Umbilical cord (tissue), 2 donors: ENCODE measurements around a stretch of chr5.

DNA sequence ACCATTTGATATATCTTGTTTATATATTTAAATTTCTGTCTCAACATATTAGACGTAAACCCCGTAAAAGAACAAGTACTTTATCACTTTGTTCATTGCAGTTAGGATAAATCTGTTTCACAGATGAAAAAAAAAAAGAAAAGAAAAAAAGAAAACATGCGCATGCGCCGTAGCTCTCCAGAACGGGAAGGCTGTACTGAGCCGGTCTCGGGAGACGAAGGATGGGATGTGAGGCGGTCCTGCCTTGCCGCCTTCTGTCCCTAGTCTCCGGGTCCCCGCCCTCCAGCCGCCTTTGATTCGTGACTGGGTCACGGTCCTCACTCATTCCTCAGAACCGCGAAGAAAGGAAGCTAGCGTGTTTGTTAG, 40.4 kb downstream of the CPLANE1 start:
- RAMPAGE, long total RNA = no peak

DNA sequence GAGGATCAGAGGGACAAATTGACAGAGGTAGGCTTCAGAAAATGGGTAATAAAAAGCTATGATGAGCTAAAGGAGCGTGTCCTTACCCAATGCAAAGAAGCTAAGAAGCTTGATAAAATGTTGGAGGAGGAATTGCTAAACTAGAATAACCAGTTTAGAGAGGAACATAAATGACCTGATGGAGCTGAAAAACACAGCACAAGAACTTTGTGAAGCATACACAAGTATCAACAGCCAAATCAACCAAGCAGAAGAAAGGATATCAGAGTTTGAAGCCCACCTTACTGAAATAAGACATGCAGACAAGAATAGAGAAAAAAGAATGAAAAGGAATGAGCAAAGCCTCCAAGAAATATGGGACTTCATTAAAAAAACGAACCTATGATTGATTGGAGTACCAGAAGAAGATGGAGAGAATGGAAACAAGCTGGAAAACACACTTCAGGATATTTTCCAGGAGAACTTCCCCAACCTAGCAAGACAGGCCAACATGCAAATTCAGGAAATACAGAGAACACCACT, 95.4 kb downstream of the GDNF start:
- RAMPAGE, long total RNA = no peak

DNA sequence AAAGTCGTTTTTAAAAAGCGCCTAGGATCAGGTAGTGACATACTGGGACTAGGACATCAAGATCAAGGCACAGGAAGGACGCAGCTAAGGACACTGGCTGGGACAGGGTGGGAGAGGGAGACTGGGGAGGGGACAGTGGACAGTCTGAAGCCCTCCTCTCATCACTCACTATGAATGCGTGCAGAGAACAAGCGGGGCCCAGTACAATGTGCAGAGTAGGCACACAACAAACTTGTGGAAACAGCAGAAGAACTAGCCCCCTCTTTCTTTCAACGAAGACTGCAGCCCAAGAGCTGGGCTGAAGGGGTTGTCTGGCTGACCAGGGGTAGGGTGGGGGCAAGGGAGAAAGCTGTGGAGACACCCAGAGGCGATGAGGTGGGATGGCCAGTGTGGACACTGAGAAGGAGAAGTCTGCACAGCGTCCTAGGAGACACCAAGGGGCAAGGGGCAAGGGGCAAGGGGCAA, 62.4 kb downstream of the LIFR start:
- RAMPAGE, long total RNA = no peak

DNA sequence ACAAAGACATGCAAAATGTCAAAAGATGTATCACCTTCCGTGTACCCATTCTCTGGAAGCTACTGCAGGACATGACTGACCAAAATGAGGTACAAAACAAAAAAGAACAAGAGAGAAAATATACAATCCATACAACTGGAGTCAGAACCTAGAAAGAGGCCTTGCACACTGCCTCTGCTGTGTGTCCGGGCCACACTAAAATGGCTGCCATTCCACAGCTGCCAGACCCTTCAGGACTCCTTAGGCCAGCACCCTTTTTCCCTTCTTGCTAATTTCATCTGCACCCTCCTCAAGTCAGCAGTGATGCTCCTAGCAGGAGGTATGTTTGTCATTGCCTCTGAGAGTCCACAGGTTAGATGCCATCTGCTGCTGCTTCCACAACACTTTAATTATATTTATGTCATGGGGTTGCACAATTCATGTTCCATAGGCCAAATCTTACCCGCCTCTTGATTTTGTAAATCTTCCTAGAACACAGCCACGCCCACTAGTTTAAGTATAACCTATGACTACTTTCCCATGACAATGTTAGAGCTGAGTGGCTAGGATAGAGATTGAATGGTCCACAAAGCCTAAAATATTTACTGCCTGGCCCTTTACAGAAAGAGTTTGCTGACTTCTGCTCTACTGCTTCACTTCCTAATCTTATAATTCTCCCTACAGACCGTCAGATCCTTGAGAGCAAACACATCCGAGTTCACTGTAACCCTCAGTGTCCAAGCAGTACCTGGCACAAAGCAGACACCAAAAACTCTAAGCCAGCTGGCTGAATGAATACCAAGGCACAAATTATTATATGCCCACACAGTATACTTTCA, 21.2 kb downstream of the LIFR start:
- RAMPAGE, long total RNA = no peak

DNA sequence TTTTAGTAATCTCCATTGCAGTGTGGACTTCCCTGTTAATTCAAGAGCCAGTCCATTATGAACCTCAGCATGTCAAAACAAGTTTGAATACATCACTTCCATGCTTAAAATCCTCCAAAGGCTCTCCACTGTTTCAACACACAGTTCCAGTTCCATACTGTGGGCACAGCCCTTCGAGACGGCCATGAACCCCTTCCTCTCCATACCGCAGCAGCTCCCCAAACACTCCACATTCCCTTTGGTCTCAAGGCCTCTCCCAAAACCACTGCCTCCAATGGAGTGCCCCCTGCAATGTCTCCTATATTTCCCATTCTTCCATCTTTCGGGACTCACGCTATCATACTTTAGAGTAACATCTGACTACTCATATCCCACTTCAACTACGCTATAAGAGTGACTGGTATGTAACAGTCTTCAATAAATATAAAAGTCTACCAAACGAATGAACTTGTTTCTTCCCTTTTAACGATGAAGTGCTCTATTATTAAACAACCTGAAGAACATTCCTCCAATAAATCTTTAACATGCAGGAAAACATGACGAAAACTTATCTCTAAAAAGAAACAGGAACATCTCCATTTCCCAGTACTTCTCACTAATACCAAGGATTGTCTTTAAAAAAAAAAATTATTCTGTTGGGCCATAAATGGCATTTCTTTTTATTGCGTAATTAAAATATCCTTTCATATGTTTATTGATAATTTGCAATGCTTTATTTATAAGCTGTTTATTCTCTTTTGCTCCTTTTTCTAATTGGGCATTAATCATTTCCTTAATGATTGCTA, 19.2 kb downstream of the LIFR start:
- RAMPAGE, long total RNA = no peak

- RAMPAGE, long total RNA = no peak
Measured at GRCh38 chr5:38847266-38848435, 1.8 kb downstream of the OSMR start.

DNA sequence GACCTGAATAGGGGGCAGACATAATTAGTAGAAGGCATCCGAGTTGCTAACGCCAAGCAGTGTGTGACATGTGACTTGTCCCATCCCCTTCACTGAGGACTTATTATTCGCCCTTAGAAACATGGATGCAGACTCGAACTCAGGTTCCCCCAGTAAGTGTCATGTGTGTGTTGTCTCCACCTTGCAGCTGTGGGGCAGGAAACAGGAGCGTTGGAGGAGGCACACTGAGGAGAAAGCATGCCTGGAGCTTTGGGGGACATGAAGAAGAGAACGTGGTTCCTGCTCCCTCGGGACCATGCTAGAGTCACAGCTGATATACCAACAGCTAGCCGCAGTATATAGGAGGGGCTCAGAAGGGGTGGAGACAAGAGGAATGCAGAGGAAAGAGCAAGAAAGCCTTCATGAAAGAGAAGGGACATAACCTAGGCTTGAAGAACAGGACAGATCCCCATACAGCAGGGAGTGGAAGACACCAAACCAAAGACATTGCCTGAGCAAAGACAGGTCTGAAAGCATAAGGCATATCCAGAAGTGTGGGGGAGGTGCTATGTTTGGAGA, 34.4 kb downstream of the OSMR start:
- RAMPAGE, long total RNA = no peak

DNA sequence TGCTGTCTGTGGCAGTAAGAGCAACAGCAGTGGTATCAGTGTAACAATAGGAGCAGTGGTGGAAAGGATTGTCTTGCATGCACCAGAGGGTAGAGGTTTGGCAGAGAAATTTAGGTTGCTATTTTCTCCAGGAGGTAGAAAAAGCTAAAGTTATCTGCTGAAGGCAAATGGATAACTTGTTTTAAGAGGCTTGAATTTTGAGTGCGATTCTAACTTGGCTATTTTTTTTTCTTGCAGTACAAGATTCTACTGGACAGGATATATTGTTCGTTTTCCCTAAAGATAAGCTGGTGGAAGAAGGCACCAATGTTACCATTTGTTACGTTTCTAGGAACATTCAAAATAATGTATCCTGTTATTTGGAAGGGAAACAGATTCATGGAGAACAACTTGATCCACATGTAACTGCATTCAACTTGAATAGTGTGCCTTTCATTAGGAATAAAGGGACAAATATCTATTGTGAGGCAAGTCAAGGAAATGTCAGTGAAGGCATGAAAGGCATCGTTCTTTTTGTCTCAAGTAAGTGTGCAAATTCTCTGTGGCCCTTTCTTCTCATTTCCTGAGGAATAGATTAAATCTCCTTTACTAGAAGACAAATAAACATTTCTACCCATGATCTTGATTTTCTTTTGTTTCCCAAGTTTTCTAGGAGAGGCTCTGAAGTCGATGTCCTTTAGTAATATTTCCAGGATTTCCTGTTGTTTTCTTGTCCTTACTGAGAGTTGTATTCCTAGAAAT, 37.9 kb downstream of the OSMR start:
- RAMPAGE, long total RNA = no peak

GRCh38 chr5:39100762-39101403, 26.7 kb upstream of the RICTOR start:
- RAMPAGE, long total RNA = no peak

GRCh38 chr5:39137530-39138100, 63.4 kb upstream of the RICTOR start:
- RAMPAGE, long total RNA = no peak

DNA sequence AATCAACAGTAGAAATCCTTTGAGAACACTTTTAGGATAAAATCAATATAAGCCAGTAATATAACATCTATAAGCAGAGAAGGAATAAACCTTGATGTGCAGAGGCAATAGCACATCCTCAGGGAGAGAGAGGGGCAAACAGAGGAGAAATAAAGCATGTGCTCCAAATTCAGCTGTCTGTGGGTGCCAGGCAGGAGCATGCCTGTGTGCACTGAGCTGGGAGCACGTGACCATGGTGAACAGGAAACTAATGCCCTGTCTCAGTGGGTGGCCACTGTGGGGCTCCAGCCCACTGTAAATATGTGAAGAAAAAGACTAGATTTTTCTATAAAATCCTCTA, 55.4 kb downstream of the FYB1 start:
- RAMPAGE, long total RNA = no peak

GRCh38 chr5:39200723-39201228, 18.6 kb downstream of the FYB1 start:
- RAMPAGE, long total RNA = no peak

DNA sequence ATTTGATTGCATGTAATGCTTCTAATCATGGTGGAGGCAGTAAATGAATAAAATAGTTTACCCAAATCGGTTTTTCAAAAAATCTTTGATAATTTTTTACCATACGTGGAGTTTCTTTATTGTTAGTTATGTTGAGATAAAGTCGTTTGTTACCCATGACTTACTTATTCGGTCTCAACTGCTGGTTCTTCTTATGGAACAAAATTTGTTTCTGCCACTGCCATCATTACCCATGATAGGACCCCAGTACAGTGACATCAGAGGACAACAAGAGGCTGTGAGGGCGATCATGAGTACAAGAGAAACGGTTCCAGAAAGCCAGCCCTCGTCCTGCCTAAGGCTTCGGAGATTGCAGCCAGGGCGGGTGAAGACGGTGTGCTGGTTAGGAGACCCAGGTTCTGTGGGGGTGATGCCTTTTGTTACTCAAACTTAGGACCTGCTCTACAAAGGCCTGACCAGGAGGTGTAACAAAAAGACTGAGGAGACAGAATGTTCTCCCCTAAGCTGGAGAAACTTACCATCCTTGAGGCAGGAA, 10.9 kb downstream of the FYB1 start:
- RAMPAGE, long total RNA = no peak

- RAMPAGE, long total RNA = no peak
Measured at GRCh38 chr5:39270057-39270897, 50.9 kb upstream of the FYB1 start.

DNA sequence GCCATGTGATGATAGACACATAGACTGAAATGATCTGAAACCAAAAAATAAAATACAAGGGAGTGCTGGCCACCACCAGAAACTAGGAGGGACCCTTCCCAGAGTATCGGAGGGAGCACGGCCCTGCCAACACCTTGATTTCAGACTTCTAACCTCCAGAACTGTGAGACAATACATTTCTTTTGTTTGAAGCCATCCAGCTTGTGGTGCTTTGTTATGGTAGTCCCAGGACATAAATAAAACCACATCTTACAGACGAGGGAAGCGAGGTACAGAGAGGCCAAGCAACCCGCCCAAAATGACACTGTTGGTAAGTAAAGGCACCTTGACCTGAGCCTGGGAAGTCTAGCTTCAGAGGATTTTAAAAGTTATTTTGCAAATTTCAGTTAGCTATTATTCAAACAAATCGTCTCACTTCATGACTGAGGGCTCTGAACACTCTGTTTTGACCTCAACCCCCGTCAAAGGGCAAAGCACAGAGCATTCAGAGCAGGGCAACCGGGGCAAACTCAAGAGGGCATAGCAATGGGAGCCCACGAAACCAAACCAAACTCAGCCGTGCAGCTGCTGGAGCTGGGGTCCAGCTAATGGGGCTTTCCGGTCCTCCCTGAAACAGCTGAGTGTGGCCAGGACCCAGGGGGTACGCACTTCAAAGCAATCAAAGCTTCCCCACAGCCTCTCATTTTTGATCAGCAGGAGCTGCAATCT, 1.8 kb downstream of the C9 start:
- RAMPAGE, long total RNA = no peak

- RAMPAGE, long total RNA = no peak
Measured at GRCh38 chr5:39370431-39371094, 6.3 kb upstream of the C9 start.

DNA sequence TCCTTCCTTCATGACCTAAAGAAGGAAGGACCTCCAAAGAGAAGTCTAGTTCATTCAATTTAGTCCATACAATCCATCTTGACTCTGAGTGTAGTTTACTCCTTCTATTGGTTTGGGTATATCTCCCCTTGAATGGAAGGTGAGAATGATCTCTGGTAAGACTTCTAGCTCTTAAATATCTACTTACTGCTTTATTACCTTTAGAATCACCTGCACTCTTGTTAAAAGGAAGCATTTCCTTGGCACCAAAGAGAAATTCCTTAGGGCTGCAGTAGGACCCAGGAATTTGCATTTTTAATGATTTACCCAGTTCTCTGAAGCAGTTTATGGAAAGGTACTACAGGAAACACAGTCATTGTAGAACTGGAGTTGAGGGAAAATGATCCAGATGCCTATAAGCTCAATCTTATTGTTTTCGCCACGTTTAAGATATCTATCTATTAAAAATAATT, 9.4 kb upstream of the C9 start:
- RAMPAGE, long total RNA = no peak

DNA sequence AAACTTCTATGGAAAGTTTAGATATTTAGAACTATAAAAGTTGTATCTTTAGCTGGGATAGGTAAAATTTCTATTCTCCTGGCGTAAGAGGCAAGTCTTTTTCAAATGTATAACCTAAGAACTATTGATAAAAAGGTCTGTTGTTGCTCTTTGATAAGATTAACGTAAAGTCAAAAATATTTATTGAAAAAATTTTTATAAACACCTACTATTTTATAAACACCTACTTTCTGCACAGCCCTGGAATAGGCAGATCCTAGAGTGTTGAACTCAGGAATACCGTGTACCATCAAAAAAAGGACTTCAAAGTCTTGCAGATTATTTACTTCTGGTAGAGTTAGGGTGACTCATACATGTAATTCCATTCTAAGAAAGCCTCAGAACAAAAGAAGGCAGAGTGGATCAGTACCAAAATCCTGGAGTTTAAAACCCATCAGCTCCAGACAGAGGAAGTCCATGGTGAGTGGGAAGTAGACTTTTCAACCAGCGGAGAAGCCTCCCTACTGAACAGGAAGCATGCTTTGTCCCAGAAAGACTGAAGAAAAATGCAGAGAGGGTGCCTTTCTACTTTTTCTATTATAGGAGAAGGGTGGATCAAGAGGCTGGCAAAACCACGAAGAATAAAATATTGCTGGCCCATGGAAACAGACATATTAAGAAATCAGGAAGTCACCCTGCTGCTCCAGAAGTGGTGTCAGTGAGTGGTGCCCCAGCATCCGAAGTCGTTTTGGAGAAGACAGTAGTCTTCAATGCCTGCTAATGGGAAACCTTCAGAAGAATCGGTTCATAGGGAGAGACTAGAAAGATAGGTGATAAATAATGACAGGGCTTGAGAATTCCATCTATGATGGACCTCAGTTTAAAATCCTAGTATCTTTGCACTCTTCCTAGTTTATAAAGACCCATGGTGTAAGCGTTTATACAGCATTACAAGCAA, 45.1 kb upstream of the DAB2 start:
- RAMPAGE, long total RNA = no peak

DNA sequence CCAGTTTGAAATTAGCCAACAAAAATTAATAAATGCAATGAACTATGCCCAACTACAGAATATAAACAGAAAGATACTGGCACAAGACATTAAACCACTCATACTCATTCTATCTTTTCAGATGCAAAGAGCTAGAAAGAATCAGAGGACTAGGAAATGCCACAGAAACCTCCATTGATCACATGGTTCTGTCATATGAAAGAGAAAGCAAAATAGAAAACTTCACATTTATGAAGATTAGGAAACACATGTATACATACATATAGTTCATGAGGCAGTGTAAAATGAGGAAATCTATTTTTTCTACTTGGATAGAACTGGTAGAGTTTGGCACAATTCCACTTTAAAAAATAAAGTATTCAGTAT, 275.1 kb upstream of the PTGER4 start:
- RAMPAGE, long total RNA = no peak

- RAMPAGE, long total RNA = no peak
Measured at GRCh38 chr5:40485309-40485738, 194.4 kb upstream of the PTGER4 start.